AG09309 (cell line): ENCODE measurements around a stretch of chr11.

- RRBS = no CpG with 5 or more reads among the region's 5 CpGs
Observed at GRCh38 chr11:112032936-112033764, 7.9 kb downstream of the DLAT start.

- RRBS = no CpG with 5 or more reads among the region's 2 CpGs
Observed at GRCh38 chr11:112076534-112077145, 2.5 kb downstream of the NKAPD1 start.

GRCh38 chr11:112157140-112157794, 6.6 kb downstream of the IL18 start:
- RRBS = no CpG with 5 or more reads among the region's 3 CpGs

DNA sequence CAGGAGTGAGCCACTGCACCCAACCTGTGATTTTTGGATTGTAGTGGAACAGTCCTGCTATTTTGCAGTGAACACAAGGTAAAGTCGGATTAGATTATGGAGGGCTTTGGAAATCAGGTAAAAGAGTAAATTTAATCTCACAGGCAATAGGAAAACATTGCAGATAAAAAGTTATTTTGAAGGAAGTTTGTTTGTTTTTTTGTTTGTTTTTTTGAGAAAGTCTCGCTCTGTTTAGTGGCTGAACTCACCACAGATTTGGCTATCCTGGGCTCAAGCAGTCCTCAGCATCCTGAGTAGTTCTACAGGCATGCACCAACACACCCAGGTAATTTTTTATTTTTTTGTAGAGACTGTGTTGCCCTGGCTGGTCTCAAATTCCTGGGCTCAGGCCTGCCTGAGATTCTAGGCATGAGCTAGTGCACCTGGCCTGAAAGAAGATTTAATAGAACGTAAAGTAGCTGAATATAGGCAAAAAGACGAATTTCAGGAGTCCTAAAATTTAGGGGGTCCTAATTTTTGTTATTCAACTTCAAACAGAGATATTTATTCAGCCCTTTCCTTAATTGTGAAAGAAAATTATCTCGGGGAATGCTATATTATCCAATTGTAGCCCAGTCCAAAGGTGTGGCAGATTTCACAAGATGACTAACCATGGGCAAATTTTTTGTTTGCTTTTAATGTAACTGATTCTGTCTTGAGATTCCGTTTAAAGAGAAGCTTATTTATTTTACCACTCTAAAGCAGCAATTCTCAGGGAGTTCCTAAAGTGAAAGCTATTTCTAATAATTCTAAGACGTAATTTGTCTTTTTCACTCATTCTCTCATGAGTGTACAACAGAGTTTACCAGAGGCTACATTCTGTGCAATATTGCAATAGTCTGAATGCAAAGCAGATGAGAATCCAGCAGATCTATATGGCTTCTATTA, 1.0 kb downstream of the IL18 start:
- RRBS = no CpG with 5 or more reads among the region's 7 CpGs

DNA sequence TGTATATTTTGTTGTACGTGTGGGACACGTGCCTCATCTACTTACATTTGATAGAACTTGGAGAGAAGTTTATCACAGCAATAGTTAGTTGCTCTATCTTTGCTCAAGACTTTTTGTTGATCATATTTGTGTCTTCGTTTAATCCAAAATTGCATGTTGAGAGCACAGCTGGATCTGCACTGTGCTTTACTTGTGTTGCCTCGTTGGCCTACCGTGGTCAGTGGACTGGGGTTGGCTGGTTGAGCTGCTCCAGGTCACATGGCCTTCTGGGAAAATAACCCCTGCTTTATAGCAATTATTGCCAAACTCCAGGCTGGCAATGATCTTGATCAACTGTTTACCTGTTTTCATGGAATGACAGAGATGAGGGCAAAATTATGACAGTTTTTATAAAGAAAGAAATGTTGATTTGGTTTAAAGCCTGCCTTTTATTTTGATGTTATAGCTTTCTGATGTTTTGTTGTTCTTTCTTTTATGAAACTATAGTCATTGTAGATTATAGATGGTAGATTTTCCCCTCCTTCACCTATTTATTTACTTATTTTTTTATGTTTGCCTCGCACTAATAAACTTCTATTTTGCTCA, 5.8 kb upstream of the PLET1 start:
- RRBS = no CpG with 5 or more reads among the region's 6 CpGs

DNA sequence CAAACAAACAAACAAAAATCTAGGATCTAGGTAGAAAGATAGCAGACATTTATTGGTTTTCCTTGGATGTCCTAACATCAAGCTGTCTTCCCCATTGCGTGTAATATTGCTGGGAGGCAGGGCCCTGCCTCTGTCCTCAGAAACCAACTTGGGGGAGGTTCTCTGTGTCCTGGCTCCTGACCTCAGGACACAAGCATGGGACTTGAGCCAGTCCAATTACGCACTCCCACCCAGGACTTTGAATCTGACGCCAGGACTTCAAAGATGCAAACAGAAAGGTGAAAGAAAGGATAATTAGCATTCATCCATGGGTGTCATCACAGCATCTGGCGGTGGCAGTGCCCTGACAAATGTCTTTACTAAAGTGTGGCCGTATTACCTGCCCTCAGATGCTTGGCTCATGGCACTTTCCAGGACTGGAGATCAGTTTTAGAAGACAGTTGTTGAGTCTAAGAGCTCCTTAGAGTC, 61.8 kb upstream of the PLET1 start:
- RRBS = no CpG with 5 or more reads among the region's 5 CpGs

GRCh38 chr11:112777157-112777935, 183.9 kb upstream of the NCAM1 start:
- RRBS = no CpG with 5 or more reads among the region's 17 CpGs

DNA sequence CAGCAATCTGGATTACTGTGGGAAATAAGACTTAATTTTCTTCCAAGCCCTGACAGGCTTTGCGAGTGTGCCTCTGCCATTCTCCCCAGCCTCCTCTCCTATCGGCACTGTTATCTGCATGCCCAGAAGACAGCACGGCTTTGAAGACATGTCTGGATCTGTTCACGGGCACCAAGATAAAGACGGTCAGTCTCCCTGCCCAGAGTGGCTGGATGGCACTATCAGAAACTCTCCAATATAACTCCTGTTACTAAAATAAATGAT, 182.7 kb upstream of the NCAM1 start:
- RRBS = no CpG with 5 or more reads among the region's 5 CpGs

DNA sequence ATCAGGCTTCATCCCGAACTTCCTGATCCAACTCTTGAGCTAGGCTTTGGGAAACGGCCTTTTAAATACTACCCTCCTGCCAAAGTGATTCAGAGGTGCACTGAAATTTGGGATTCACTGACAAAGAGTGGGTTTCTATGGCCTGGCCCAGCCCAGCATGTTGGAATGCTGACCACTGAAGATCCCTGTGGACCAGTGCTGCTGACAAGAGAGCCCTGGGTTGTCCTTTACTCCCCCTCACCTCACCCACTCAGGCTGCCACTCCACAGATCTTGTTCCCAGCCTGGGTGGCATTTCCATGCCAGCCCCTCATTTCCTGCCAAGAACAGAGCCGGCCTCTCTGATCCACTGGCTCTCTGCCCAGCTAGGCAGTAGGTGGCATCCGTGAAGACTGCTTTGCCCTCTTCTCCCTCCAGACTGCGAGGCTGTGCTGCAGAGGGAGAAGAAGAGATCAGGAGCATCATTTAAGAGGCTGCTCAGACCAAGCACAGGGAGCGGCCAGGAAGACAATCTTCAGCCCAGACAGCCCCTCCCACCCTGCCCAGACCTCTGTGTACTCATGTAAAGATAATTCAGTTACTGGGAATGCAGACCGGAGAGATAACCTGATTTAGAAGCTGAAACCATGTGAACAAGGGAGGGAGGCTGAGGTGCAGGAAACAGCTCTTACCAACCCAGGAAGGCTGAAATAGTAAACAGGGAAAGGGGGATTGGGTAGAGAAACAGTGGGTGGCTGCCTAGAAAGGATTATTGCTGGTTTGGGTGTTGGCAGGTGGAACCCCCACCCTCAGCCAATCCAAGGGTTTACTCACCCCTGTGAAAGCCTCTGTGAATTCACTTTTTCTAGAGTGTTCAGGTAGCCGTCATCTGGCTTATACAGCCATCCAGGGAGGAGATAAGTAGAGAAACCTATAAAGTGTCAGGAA, 126.9 kb upstream of the NCAM1 start:
- RRBS = no CpG with 5 or more reads among the region's 8 CpGs

DNA sequence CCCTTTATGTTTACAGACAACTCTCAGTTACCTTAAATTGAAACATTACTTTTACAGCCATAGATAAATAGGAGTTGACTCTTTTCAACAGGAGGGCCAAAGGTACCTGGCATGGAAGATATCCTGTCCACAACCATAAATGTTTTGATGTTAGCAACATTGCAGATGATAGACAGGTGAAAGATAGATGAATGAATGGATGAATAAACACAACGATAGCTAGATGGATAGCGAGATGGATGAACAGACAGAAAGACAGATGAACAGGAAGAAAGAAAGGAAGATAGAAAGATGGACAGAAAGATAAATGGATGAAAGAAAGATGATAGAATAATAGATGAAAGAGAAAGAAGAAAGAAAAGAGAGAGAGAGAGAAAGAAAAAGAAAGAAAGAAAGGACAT, 85.2 kb downstream of the NCAM1 start:
- RRBS = no CpG with 5 or more reads among the region's 2 CpGs

DNA sequence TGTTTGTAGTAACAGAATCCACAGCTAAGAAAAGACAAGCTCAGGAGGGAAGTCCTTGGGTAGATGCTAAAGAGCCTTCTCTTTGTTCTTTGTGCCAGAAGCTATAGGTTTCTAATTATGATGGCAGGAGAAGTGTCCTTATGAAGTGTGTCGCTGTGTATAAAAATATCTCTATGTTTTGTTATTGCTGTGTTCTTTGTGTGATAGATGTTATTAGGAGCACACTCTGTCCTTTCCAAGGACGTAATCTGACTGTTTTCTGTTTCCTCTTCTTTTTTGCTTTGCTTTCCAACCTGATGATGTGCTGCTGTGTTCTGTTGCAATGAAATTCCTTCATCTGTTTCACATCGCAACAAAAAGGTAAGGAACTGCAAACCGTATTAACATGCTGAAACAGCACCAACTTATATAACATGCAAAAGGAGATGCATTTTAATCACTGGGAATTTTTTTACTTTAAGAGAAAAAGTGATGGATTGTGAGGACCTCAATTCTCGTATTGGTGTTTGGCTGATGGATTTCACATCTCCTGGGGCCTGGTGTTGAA, 171.9 kb downstream of the NCAM1 start:
- RRBS = no CpG with 5 or more reads among the region's 5 CpGs

GRCh38 chr11:113204238-113204480, 110.2 kb upstream of the TTC12 start:
- RRBS = no CpG with 5 or more reads among the region's 8 CpGs

DNA sequence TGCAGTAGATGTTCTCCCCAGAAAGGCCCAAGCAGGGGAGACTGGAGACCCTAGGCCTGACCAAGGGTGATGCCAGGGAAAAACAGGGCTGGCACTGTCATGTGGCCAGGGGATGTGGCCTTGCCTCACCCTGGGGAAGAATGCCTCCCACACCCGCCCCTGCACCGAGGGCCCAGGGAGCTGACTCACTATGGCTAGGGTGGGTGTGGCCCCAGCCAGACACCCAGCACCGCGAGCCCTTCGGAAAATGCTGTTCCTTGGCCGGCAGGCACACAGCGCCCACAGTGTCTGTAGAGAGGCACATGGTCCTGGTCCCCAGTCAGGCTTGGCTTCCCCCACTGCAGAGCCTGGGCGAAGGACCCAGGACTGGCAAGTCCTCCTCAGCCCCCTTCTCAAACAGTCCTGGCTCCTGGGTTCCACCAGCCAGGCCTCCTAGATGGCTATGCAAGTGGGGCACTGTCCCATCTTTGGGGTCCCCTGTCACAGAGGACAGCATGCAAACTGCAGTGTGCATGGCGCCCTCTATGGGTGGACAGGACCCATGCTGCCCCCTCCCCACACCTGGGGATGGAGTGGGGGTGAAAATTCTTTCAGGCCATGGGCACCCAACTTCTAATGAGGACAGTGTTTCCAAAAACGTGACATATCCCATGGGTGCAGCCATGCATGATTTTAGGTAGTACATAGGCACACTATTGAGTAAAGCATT, 15.3 kb downstream of the TMPRSS5 start:
- RRBS = no CpG with 5 or more reads among the region's 10 CpGs

- RRBS = no CpG with 5 or more reads among the region's 13 CpGs
Observed at GRCh38 chr11:113977622-113978304, 2.9 kb downstream of the HTR3A start.

- RRBS = 60% methylated on average over 3 of the region's 7 CpGs
Observed at GRCh38 chr11:114040766-114041260, 18.7 kb upstream of the ZBTB16 start.

DNA sequence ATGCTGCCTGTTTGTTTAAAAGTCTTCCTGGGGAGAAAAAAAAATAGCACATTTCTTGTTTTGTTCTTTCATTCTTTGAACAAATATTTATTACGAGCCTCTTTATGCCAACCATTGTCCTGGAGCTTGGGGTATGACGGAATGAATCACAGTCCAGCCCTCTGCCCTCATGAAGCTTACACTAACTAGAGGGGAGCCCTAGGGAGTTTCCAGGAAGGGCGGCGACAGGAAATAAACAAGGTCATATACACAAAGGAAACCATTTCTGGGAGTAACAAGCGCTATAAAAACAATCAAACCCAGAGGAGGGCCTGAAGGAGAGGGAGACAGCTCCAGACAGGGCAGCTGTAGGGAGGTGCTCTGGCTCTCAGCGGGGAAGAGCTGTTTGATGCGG, 15.5 kb upstream of the ZBTB16 start:
- RRBS = no CpG with 5 or more reads among the region's 7 CpGs

- RRBS = 82% methylated on average over 4 of the region's 23 CpGs
Observed at GRCh38 chr11:114063058-114063747, 3.7 kb downstream of the ZBTB16 start.

DNA sequence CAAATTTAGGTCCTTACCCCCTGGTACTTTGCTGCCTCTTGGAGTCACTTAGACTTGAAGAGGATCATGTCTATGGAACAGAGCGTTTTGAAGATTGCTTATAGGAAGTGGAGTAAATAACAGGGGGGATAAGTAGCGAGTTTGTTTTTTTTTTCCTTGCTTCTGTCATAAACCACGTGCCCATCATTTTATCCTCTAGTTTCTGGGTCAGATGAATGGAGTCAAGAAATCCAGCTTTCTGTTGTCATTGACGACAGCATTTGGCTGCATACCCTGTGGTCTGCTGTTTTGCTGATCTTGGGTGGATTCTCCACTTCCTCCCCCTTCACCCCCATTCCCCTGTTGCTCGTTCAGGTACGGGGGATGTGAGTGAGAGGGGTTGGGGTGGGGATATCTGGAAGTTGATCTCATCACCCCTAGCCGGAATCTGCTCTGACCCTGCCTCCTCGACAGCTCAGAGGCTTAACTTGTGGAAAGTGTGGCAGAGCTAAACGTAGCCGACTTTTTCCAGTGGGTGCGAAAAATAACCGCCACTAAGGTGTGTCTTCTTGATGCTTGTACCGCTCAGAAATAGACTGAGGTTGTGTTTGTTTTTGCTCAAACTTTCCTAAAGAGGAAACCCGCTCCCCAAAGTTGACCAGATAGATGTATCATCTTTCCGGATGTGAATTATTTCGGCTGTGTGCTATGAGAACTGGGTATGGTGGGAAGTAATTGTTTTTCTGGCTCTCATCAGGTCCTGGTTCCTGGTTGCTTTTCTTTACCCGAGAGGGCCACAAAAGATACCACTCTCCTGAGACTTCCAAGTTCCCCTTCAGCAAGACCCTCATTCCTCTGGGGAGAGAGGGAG, 6.5 kb downstream of the ZBTB16 start:
- RRBS = no CpG with 5 or more reads among the region's 17 CpGs

DNA sequence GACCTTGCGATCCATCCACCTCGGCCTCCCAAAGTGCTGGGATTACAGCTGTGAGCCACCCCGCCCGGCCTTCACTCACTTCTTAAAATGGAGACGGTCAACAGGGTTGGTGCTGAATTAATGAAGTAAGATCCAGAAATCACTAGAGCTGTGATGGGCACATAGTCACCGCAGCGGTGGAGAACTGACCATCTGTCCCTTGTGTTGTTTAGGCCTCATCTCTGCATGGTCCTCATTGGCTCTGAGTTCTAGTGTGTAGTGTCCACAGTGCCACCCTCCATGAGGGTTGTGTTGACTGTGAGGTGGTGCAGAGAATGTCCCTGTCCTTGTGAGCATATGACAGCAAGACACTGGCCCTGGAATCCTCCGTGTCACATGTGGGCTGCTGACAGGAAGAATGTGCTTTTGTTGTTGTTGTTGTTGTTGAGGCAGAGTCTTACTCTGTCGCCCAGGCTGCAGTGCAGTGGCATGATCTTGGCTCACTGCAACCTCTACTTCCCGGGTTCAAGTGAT, 7.5 kb downstream of the ZBTB16 start:
- RRBS = no CpG with 5 or more reads among the region's 10 CpGs